Spinal cord (tissue), 3 donors: ENCODE measurements around a stretch of chr6.

- PRO-cap, result no peak
- RAMPAGE, long total RNA, result no peak
Observed at GRCh38 chr6:44066461-44067084, 60.7 kb downstream of the MRPL14 start.

GRCh38 chr6:44074220-44074886 lies 52.9 kb downstream of the MRPL14 start:
- PRO-cap, result no peak
- RAMPAGE, long total RNA, result no peak

GRCh38 chr6:44102410-44102987 lies 24.8 kb downstream of the MRPL14 start:
- PRO-cap, result no peak
- RAMPAGE, long total RNA, result no peak

GRCh38 chr6:44111289-44112444 lies 15.6 kb downstream of the MRPL14 start:
- PRO-cap, result no peak
- RAMPAGE, long total RNA, result no peak

- PRO-cap, result no peak
- RAMPAGE, long total RNA, result no peak
Observed at GRCh38 chr6:44134781-44135276, 7.5 kb downstream of the TMEM63B start.

- PRO-cap, result no peak
- RAMPAGE, long total RNA, result no peak
Observed at GRCh38 chr6:44192278-44193230, 24.2 kb upstream of the MYMX start.

DNA sequence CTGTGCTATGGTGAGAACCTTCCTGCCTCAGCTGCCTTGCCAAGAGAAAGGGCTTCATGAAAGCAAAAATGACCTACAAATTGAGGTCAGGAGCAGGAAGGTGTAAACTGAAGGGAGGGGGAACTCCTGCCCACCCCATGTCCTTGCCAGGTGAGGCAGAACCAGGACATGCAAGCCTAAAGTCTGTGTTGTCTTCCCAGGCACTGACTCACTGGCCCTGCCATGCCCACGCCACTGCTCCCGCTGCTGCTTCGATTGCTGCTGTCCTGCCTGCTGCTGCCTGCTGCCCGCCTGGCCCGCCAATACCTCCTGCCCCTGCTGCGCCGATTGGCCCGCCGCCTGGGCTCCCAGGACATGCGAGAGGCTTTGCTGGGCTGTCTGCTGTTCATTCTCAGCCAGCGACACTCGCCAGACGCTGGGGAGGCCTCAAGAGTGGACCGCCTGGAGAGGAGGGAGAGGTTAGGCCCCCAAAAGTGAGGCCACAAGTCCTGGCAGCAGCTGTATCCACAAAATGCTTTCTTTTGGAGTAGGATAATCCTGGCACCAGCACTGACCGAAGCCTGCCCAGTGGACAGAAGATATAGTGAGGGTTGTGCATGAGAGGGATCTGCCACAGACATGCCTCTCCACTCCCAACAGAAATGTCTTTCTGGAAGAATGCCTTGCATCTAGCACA lies 662 bp downstream of the MYMX start:
- PRO-cap, result no peak
- RAMPAGE, long total RNA, result no peak

- PRO-cap, result no peak
- RAMPAGE, long total RNA, result no peak
Observed at GRCh38 chr6:44247913-44248316, 1.0 kb downstream of the HSP90AB1 start.

GRCh38 chr6:44256262-44256840 lies 977 bp downstream of the SLC35B2 start:
- PRO-cap, result no peak
- RAMPAGE, long total RNA, result no peak

DNA sequence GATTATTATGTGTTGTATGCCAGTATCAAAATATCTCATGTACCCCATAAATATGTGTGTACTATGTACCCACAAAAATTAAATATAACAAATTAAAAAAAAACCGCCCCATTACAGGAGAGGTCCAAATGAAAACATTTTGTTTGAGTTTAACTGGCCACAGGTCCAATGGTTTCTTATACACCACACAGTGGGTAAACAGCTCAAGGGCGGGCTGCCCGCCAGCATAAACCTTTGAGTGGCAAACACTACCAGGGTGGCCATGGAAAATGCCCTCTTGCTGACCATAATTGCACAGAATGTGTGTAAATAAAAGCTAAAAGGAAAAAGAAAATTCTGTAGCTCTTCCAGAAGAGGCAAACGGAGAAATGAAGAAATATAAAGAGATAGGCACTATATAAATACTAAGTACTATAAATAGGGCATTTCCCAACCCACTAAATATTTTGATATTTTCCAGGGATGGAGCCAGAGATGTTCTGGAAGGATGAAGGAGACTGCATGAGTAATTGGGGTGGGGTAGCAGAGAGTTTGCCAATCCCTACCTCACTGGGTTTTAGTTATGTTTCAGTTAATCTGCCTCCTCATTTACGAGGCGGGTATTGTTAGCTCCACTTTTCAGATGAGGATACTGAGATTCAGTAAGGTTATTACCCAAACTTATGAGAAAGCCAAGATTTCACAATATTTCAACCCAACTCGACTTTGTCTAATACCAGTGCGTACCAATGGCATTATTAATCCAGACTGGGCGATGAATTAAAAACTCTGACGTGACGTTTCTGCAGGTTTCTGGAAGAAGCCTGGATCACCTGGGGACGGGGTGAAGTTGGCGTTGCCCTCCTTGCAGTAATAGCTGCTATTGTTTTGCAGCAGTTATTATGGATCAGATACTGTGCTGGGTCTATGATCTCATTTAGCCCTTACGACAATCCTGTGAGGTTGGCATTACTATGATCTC lies 913 bp upstream of the CDC5L start:
- PRO-cap, result no peak
- RAMPAGE, long total RNA, result no peak

GRCh38 chr6:44558592-44559171 lies 171.2 kb downstream of the CDC5L start:
- PRO-cap, result no peak
- RAMPAGE, long total RNA, result no peak

DNA sequence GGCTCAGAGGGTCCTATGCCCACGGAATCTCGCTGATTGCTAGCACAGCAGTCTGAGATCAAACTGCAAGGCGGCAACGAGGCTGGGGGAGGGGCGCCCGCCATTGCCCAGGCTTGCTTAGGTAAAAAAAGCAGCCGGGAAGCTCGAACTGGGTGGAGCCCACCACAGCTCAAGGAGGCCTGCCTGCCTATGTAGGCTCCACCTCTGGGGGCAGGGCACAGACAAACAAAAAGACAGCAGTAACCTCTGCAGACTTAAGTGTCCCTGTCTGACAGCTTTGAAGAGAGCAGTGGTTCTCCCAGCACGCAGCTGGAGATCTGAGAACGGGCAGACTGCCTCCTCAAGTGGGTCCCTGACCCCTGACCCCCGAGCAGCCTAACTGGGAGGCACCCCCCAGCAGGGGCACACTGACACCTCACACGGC lies 457.1 kb upstream of the RUNX2 start:
- PRO-cap, result no peak
- RAMPAGE, long total RNA, result no peak

DNA sequence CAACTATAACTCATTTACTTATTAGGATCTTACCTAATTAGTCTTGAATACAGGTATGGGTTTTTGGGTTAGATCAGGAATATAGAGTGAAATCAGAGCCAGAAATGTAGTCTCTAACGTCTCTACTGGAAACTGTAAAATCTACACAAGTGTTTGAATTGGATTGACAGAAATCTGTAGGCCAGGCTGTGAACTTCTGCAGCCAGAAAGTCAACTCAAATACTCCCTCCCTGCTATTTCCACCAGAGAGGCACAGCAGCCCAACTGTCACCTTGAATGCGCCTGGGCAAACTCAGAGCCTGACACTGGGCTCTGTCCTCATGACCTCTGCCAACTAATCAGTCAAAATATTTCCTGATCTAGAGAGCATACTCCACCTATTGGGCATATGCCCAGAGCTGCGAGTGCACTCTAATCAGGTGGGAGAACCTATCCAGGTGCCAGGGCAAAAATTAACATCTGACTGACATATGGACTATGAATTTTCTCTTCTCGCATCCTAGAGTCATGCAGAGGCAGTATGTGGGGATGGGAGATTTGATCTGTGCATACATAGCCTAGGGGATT lies 406.4 kb upstream of the RUNX2 start:
- PRO-cap, result no peak
- RAMPAGE, long total RNA, result no peak

DNA sequence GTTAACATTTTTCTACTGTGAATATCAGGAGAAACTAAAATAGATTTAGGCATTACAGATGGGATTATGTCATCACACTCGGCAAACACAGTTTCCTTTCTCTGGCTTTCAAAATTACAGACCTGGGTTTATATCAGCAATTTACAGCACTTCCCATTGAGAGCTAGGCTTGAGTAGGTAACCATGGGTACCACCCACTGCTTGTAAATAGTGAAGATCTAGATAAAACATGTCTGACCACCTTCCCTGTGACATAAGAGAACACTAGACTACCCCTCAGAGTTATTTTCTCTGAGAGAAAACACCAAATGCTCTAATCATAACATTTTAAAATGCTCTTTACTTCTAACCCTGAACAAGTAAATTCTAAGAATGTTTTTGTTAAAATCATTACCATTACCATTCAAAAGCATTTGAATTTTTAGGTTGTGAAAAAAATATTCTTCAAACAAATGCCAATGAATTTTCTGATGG lies 402.6 kb upstream of the RUNX2 start:
- PRO-cap, result no peak
- RAMPAGE, long total RNA, result no peak

GRCh38 chr6:44932322-44933638 lies 395.4 kb upstream of the RUNX2 start:
- PRO-cap, result no peak
- RAMPAGE, long total RNA, result no peak

GRCh38 chr6:45376739-45377160 lies 984 bp downstream of the SUPT3H start:
- PRO-cap, result no peak
- RAMPAGE, long total RNA, result no peak

- PRO-cap, result no peak
- RAMPAGE, long total RNA, result no peak
Observed at GRCh38 chr6:45423693-45423976, 45.9 kb upstream of the SUPT3H start.

GRCh38 chr6:45431554-45432104 lies 53.9 kb upstream of the SUPT3H start:
- PRO-cap, result no peak
- RAMPAGE, long total RNA, result no peak

- PRO-cap, result no peak
- RAMPAGE, long total RNA, result no peak
Observed at GRCh38 chr6:45971154-45971765, 44.4 kb downstream of the CLIC5 start.

- PRO-cap, result no peak
- RAMPAGE, long total RNA, result no peak
Observed at GRCh38 chr6:46014349-46014972, 1.2 kb downstream of the CLIC5 start.